PFSK-1 (cell line): ENCODE results near the gene GREM1.

- RRBS = no CpG with 5 or more reads among the region's 9 CpGs
Measured at GRCh38 chr15:31354690-31355553, 28.3 kb downstream of the KLF13 start.

DNA sequence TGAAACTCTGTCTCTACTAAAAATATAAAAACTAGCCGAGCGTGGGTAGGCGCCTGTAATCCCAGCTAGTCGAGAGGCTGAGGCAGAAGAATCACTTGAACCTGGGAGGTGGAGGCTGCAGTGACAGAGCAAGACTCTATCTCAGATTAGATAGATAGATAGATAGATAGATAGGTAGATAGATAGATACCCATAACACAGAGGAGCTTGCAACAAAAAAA is 41.9 kb downstream of the KLF13 start:
- RRBS = no CpG with 5 or more reads among the region's 4 CpGs

- RRBS = no CpG with 5 or more reads among the region's 14 CpGs
Measured at GRCh38 chr15:31372417-31373048, 45.9 kb downstream of the KLF13 start.

- RRBS = no CpG with 5 or more reads among the region's 4 CpGs
Measured at GRCh38 chr15:31375330-31375780, 48.7 kb downstream of the KLF13 start.

DNA sequence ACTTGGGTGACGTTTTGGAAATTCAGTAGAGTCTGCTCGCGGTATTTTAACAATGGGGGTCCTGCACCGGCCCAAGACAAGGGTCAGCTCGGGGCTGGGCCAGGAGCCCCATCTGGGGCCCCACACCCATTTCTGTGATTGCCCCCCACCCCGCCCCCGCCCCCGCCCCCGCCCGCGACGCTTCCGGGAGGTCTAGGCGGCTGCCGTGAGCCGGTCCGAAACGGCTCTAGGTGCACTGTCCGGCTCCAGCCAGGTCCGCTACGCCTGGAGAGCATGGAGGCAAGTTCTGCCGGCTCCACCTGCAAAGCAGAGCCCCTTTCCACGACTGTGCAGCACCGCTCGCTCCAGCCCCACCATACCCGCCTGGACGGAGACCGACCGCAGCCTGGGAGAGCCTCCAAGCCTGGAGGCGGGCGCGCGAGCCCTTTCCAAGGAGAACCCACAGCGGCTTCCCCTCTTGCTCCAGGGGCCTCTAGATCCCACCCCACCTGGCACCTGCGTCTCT is 66.1 kb downstream of the KLF13 start:
- RRBS = 80% methylated on average over 4 of the region's 35 CpGs

- RRBS = no CpG with 5 or more reads among the region's 13 CpGs
Measured at GRCh38 chr15:31463417-31464256, 137.0 kb downstream of the KLF13 start.

GRCh38 chr15:31465133-31466227 is 138.8 kb downstream of the KLF13 start:
- RRBS = no CpG with 5 or more reads among the region's 12 CpGs

DNA sequence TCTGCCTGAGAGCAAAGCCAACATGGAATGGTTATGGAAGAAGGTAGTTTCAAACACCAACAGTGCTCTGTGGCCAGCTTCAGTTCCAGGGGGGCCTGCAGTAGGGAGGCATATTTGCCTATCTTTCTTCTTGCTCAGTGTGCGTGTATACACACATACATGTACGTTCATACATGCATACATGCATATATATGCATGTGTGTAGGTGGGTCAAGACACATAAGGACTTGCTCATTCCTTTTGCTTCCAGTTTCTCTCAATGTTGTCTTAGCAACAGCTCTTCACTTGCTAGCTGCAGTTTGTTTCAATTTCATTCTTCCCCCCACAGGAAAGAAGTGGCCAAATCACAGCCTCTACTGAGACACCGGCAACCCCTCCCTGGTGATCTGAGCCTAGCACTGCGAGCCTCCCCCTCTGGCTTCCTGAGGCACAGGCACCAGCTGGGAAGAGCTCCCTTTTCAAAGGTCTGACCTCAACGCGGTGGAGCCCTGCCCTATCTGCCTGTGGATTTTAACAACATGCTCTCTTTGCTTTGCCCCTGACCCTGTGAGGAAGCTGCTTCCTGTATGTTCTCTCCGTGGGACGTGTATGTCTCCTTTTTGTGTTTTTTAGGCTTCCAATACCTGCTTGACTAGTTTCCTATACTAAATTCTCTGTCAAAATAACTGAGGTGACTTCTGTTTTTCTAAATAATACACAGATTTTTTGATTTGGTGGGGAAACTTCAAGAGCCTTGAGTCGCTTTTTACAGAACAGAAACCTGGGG is 146.3 kb downstream of the KLF13 start:
- RRBS = no CpG with 5 or more reads among the region's 9 CpGs

DNA sequence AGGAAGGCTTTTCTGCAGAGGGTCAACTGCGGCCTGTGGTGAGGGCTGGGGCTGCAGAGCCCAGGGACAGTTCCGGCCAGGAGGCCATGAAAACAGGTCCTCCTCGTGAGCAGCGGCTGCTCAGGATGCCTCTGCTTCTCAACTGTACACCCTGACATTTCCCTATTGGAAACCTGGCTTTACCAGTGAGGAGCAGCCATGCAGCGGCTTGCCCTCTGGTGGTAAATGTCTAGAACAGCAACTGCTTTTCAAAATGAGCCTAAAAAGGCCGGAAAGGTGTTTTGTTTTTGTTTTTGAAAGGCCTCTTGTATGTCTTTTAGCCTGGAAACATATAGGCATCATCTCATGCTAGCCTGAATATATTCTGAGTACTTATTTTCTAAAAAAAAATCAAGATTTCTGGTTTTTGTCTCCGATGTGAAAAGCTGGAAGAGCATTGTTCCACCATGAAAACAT is 163.4 kb downstream of the KLF13 start:
- RRBS = no CpG with 5 or more reads among the region's 7 CpGs

DNA sequence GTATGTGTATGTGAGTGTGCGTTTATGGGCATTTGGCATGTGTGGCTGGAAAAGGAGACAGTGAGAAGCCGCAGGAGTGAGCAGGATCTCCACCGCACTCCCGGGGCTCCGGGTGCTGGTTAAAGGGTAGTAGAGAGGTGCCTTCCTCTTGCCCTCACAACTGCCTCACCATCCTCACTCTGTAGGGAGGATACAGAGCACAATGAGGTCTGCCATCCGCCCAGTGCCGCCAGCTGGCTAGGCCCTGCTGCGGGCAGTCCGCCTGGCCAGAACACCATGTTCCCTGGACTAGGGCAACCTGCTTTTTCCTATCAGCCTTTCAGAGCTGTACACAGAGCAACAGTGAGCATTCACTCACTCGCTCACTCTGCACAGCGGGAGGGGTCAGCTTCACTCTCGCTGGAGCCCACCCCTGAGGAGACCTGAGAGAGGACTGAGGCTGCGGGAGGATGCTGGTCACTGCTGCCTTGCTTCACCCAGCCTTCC is 58.9 kb downstream of the OTUD7A start:
- RRBS = no CpG with 5 or more reads among the region's 13 CpGs

GRCh38 chr15:32717063-32717468 is 738 bp upstream of the GREM1 start:
- RRBS = 76% methylated on average over 11 of the region's 21 CpGs

DNA sequence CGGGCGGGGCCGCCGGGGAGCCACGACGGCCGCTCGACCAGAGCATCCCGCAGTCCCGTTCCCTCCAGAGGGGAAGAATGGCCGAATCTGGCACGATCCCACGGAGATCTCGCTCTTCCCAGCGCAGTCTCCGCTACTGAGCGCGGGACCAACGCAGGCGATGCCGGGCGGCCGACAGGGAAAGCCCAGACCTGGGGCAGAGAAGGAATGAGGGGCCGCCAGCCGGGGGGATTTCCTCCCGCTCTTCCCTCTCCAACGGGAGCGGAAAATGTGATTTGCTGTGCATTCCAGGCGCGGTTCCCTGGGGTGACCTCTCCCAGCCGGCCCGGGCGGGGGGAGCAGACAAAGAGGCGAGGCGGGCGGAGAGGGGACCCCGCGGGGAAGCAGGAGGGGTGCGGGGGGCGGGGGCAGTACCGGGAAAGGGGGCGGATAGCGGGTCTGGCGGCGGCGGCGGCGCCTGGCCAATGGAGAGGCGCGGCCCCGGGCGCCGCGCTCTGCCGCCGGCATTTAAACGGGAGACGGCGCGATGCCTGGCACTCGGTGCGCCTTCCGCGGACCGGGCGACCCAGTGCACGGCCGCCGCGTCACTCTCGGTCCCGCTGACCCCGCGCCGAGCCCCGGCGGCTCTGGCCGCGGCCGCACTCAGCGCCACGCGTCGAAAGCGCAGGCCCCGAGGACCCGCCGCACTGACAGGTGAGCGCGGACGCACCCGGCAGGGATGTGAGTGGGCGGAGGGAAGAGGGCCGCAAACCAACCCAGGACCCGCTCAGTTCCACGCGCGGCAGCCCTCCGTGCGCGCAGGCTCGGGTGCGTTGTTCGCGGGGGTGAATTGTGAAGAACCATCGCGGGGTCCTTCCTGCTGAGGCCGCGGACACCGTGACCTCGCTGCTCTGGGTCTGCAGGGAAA is at the start of gene GREM1:
Gene GREM1, plus strand, starts transcription at position 536 of the 907 bp plus-strand sequence.
- RRBS = 17% methylated on average over 65 of the region's 111 CpGs

DNA sequence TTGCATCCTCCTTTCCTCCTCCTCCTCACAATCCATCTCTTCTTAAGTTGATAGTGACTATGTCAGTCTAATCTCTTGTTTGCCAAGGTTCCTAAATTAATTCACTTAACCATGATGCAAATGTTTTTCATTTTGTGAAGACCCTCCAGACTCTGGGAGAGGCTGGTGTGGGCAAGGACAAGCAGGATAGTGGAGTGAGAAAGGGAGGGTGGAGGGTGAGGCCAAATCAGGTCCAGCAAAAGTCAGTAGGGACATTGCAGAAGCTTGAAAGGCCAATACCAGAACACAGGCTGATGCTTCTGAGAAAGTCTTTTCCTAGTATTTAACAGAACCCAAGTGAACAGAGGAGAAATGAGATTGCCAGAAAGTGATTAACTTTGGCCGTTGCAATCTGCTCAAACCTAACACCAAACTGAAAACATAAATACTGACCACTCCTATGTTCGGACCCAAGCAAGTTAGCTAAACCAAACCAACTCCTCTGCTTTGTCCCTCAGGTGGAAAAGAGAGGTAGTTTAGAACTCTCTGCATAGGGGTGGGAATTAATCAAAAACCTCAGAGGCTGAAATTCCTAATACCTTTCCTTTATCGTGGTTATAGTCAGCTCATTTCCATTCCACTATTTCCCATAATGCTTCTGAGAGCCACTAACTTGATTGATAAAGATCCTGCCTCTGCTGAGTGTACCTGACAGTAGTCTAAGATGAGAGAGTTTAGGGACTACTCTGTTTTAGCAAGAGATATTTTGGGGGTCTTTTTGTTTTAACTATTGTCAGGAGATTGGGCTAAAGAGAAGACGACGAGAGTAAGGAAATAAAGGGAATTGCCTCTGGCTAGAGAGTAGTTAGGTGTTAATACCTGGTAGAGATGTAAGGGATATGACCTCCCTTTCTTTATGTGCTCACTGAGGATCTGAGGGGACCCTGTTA is 14.2 kb downstream of the GREM1 start:
- RRBS = no CpG with 5 or more reads among the region's 5 CpGs

DNA sequence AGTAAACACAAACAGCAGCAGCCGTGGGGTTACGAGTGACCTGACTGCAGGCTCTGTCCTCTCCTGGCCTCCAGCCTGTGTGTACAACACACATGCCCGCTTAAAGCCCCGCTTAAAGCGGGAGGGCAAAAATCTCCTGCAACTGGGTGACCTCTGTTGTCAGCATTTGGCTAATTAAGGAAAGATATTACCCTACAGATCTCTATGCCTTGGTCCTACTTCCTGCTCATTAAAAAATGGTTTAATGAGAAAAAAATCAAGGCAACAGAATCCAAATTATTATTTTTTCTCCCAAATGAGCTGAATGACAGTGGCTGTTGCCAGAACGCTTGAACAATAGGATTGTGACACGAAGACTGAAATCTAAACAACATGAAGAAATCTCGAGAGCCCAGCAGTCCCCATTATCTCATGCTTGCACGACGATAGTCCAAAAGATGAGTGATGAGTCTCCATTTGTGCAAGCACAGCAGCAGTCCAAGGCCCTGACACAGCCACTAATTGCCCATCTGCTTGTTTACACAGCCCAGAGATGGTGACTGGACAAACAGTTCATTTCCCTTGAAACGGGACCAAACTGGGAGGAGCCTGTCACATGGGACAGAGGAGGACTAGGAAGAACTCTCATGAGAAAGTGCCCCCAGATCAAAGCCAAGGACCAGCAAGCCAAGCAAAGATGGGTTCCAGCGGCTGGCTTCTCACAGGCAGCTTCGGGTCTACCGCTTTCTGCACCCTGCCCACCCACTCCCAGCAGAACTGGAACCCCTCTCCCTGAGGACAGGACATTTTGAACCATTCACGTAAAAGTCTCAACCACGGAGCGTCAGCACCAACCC is 120.9 kb downstream of the GREM1 start:
- RRBS = no CpG with 5 or more reads among the region's 17 CpGs

GRCh38 chr15:33033516-33034428 is 160.7 kb downstream of the FMN1 start:
- RRBS = no CpG with 5 or more reads among the region's 10 CpGs

DNA sequence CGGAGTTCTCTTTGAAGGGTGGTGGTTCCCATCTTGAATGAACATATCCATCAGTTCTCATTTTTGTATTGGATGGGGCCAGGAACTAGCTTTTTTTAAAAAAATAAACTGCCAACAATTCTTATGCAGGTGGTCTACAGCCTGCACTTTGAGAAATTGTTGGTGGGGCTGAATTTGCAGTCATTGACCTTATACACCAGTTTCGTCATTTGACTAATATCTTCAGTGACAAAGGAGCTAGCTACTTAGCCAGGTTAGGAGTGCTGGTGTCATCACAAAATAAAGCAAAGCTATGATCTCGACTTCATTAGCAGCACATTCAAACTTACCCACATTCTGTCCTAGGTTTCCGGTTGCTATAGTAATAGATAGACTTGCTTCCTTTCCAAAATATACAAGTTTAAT is 180.2 kb downstream of the RYR3 start:
- RRBS = no CpG with 5 or more reads among the region's 4 CpGs

GRCh38 chr15:33997606-33998354 is 29.5 kb downstream of the CHRM5 start:
- RRBS = no CpG with 5 or more reads among the region's 2 CpGs

DNA sequence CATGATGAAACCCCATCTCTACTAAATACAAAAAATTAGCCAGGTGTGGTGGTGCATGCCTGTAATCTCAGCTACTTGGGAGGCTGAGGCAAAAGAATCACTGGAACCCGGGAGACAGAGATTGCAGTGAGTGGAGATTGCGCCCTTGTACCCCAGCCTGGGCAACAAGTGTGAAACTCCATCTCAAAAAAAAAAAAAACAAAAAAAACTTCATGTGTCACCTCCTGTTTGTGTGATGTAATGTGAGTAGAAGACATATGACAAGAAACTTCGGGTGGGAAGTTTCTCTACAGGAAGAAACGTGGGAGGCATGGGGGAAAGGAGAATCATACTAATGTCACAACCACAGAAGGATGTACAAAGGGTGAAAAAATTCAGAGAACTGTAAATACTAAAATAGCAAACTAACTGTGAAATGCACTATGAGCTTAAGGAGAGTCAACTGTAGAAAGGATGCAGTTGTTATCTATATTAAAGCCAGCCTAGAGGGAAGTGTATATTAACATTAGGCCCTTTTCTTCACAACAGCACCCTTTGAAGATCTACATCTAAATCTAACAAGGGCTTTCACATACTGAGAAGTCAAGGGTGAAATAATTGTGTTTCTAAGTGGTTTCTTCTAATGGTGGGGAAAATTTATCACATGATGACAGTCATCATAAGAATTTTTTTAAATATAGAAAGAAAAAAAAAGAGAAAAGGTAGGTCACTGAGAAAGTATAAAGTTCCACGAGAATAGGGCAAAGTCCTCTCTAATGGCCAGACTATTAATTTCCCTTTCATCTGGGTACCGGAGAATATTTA is 3.5 kb downstream of the SLC12A6 start:
- RRBS = no CpG with 5 or more reads among the region's 6 CpGs

DNA sequence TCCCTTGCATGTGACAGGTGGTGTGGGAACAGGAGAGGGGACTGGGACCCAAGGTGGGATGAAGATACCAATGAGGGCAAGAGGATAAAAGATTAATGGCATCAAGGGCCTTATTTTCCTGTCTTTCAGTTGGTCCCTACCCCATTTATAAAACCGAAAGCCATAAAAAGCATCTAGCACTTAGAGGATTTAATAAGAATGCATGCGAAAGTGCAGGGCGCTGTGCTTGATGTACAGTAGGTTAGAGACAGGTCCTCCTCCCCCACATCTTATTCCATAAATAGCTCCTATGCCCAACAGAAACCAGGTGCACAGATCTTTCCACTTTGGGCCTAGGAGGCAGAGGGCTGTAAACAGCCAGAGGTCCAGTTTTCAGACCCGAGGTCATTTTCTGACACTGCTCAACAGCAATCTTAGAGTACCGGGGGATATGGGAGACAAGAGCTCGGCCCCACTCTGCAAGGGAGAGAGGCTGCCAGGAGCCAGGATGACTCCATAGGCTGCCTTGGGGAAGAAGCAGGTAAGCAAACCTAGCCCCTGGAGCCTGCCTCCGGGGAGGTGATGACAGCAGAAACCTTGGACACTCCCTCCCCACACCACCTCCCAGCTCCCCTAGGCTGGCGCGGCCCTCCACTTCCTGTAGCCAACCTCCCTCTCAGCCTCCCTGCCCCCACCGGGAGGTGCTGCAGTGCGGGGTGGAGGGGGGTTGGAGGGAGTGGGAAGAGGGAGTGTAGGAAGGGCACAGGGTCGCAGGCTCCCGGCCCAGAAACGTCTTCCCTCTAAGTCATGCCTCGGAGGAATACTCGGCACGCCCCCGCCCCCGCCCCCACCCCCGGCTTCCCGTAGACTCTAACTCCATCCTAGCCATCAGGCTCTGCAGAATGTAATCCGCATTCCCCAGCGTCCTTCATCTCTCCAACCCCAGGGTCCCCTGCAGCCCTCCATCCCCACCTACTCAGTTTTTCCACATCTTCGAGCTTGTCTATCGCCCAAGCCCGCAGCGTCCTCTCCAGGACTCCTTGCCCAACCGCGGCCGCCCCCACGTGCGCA is 869 bp downstream of the LPCAT4 start:
- RRBS = 1% methylated on average over 11 of the region's 32 CpGs

GRCh38 chr15:34794503-34795105 is 745 bp downstream of the ACTC1 start:
- RRBS = no CpG with 5 or more reads among the region's 30 CpGs